Melanocyte of skin (primary cell): Measurements from ENCODE around the genes HBS1L and BCLAF1.

GRCh38 chr6:134689261-134689547, 260.7 kb downstream of the ALDH8A1 start:
- CAGE, long polyA plus RNA, 2 experiments = no peak in any of the 2 experiments

GRCh38 chr6:134822944-134823331, 127.0 kb downstream of the ALDH8A1 start:
- CAGE, long polyA plus RNA, 2 experiments = no peak in any of the 2 experiments

- CAGE, long polyA plus RNA, 2 experiments = no peak in any of the 2 experiments
These were observed 96.3 kb downstream of the ALDH8A1 start for GRCh38 chr6:134853606-134853959.

DNA sequence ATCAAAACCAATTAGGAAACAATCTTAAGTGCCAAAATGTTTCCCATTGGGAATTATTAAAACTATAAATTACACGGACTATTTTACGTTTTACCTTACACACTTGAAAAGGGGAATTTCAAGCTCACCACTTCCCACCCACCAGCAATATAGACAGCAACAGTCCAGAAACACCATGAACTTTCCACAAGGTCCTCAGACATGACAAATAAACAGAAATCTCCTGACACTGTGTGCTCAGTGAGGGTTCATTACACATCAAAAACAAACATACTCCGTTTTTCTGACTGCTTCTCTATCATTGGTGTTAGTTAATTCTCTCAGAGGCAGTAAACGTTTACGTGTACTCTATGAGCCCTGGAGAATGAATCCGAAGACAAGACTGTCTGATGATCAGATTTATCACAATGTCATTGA, 86.2 kb downstream of the ALDH8A1 start:
- CAGE, long polyA plus RNA, 2 experiments = no peak in any of the 2 experiments

- CAGE, long polyA plus RNA, 2 experiments = no peak in any of the 2 experiments
These were observed 53.1 kb downstream of the ALDH8A1 start for GRCh38 chr6:134896749-134897248.

- CAGE, long polyA plus RNA, 2 experiments = no peak in any of the 2 experiments
These were observed at the start of gene HBS1L for GRCh38 chr6:135053986-135055119. HBS1L (minus strand) TSS chr6:135054822.

- CAGE, long polyA plus RNA, 2 experiments = no peak in any of the 2 experiments
These were observed 622 bp upstream of the HBS1L start for GRCh38 chr6:135055120-135055767.

DNA sequence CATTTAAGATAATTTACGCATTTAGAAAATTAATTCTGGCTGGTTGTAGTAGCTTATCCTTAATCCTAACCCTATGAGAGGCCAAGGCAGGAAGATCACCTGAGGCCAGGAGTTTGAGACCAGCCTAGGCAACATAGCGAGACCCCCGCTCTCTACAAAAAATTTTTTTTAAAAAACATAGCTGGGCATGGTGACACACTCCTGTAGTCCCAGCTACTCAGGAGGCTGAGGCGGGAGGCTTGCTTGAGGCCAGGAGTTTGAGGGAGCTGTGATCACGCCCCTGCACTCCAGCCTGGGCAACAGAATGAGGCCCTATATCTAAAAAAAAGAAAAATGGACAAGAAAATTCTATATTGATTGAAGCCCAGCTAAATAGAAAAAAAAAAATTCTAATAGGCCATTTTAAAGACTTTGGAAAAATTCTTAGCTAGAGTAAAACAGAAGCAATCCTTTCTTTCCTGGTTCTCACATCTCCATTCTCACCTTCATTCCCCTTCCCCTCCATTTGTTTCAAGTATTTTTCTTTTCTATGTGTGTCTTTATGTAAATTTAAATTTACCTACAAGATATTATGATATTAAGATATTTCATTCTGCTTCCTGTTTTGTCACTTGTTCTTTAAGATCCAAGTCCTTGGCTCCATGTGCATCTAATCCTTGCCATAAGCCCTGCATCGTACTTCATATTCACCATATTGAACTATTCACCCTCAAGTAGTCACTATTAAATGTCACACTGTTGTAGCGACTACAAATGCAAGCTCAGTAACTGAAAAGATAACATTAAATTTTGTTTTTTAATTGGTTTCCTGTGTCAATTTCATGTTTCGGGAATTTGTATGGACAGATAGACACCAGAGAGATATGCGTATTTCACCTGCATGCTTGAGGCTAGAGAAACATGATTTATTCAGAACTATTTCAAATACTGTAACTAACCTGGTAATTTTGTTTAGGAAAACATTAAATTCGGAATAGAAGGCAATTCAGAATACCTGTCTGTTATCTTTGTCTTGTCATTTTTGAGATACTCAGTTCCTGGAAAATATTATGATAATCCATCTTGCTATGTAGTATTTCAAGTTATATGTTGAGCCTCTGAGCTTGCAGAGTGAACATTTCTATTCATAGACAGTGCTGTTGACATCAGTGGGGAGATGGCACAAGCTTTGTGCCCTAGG, 33.2 kb downstream of the MYB start:
- CAGE, long polyA plus RNA, 2 experiments = no peak in any of the 2 experiments

DNA sequence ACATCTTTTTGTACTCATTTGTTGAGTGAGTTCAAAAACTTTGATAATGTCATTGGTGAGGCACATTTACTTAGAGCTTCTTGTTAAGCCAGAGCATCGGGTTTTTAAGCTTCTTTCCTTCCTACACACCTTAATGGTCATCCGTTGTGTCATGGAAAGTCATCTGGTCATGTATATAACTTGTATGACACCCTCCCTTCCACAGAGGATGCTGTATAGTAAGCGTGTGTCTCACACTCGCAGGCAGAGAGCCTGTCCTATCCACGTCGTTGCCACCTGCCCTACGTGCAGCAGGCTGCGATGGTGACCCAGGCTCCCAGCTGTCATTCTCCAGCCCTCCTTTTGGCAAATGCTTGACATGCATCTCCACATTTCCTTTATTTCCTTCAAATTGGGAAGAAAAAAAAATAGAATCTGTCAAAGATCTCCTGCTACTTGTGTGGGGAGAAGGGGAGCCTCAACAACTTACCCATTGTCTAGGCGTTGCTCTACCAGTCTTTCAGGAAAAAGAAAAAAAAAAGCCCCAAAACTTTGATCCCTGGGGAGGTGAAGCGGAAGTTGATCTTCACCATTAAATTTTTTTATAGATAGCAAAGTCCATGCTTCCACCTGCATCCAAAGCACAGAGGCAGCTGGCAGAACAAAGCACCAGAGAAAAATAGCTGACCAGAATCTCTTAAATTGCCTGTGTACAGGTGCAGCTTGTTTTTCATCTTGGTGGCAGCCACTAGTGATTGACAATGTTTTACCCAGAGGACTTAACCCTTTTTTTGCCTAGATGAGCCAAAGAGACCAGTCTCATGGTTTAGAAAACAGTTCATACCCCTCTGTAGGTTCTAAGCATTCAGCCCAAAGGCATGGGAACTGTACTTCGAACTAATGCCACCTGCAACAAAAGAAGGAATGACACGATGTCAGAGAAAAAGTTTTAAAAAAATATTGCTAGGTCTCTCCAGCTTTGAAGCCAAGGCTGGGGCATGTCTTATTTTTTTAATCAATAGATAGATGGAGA, 85.8 kb downstream of the MYB start:
- CAGE, long polyA plus RNA, 2 experiments = no peak in any of the 2 experiments

DNA sequence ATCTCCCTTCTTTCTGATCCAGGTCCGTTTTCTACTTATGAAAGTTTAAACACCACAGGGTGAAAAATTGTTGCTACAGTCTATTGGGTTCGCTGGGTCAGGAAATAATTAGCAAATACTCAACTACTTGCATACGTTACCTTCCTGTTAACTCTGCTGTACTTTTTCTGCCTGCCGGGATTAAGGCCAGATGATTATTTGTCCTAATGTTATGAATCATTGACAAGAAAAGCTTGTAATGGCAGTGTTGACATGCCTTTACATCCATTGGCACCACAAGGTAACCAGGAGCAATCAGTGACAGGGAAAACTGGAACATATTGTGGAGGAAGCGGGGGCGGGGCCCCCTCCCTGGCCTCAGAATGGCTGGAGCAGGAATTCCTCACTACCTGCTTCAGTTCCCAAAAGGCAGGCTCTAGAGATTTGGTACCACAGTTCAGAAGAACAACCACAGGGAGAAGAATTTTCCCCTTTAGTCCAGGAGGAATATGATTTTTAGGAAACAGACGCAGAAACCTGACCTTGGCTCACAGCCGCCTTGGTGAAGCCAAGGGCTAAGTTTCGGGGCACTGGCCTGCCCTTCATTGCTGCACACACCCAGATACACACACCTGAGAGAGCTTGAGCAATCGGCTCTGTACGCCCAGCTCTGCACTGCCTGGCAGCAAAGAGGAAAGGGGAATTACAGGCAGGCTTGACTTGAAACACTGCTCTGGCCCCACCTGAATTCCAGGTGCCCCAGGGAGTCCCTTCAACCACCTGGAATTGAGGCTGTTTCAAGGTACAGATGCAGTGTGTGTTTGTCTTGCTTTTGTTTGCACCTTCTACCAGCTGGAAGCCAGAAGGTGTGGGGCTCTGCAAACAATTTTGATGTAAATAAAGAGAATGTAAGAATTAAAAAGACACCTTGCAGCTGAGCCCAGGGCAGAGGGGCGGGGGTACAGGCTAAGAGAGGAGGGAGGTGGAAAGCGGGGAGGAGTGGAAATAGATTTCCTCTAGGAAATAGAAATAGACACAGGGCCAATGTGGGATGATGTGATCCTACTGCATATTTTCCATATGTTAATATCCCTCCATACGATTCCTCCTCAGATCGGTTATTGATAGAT, 89.8 kb downstream of the MYB start:
- CAGE, long polyA plus RNA, 2 experiments = no peak in any of the 2 experiments

- CAGE, long polyA plus RNA, 2 experiments = no peak in any of the 2 experiments
These were observed 141.9 kb downstream of the MYB start for GRCh38 chr6:135322896-135323516.

GRCh38 chr6:135921979-135922584, 70.6 kb downstream of the PDE7B start:
- CAGE, long polyA plus RNA, 2 experiments = no peak in any of the 2 experiments

- CAGE, long polyA plus RNA, 2 experiments = no peak in any of the 2 experiments
These were observed 160.7 kb downstream of the PDE7B start for GRCh38 chr6:136012061-136012789.

DNA sequence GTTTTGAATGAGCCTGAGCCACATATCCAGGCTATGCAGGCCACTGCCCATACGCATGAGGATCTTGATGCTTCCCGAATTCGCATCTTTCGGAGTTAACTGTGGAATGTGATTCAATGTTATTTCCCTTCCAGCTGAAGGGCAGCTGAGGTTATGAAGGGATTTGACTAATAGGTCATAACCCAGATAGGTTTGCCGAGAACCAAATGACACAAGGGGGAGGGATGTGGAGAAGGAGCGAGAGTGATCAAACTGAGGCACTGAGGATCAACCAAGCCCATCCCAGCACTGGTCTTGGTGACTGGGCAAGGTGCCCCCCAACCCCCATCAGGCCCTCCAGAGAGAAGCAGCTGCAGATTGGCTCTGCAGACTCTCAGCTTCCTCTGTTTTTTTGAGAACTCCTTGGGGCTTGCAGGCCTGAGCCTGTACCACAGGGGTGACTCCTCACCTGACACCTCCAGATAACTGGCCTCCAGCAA, 185.8 kb downstream of the PDE7B start:
- CAGE, long polyA plus RNA, 2 experiments = no peak in any of the 2 experiments

- CAGE, long polyA plus RNA, 2 experiments = no peak in any of the 2 experiments
These were observed 154.1 kb downstream of the MTFR2 start for GRCh38 chr6:136095996-136096524.

DNA sequence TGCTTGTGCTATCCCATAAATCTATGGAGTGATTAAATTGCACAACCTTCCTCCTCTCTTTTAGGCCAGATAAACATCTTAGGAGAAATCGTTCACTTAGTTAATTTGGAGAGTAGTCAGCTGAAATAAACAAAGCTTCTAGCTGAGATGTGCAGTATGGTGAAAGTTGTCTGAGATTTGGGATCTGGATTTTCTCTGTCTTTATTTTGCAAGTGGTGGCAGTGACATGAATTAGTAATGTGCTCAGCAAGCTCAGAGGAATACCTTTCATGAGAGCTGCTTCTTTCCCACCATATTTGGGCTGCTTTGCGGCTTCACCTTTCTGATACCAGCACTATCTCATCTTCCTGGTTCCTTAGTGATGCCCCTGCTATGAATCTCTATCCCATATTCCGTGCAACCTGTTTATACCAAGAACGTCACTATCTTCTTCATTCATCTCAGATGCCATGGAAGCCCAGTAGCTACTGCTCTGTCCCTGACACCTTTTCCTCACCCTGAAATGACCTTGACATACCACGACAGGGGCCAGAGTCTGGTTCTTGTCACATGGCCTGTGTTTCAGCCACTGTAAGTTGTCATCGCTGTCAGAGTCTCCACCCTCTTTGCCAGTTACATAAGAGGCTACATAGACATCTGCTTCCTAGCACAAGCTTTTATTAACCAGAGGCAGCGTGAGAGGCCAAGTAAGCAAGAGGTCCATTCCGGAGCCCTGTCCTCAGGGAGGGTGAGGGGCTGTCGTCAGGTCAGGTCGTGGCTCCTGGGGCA, 146.6 kb downstream of the MTFR2 start:
- CAGE, long polyA plus RNA, 2 experiments = no peak in any of the 2 experiments

DNA sequence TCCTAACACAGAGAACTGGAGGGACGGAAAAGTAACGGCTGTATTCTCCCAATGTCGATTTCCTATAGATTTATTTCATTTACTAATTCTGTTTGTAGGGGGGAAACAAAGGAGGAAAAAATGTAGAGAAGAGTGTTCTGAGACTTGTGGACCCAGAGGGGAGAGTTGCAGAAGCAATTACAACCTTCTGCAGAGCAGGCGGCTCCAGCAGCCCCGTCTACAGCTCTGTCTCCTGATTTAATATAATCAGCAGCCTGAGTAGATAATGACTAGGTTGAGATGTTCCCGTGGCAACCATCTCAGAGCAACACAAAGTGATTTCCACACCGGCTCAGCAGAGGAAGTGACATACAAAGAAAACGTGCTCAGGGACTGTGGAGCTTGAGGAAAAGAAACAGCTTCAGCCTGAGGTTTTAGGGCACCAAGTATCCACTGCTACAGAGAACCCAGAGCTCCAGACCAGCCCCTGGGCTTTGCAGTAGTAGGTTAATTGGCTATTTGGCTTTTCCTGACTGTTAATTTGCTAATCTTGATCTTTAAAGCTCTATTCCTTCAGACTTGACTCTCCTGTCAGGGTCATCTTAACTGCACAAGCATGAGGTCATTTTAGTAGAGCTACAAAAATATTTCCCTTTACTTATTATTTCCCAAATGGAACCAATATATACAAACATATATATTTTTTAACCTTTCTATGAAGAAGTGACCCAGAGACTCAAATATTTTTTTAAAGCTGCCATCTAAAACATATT, 136.3 kb downstream of the MTFR2 start:
- CAGE, long polyA plus RNA, 2 experiments = no peak in any of the 2 experiments

GRCh38 chr6:136253096-136254492, 3.5 kb upstream of the MTFR2 start:
- CAGE, long polyA plus RNA, 2 experiments = no peak in any of the 2 experiments

- CAGE, long polyA plus RNA, 2 experiments = no peak in any of the 2 experiments
These were observed at the start of gene BCLAF1 for GRCh38 chr6:136289732-136290114. BCLAF1 (minus strand) TSS chr6:136289846.

DNA sequence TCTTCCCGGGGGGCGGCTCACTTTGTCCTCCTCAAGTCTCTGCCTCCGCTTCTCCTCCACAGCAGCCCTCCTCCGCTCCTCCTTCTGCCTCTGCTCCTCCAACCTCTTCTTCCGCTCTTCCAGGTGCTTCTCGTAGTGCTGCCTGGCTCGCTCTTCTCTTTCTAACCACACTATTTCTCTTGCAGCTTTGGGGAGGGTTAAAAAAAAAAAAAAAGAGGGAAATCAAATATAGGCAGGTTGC, 99.6 kb upstream of the BCLAF1 start:
- CAGE, long polyA plus RNA, 2 experiments = no peak in any of the 2 experiments